GM19239 (cell line): ENCODE measurements around the gene ZBED5.

- RRBS = no CpG with 5 or more reads among the region's 40 CpGs
Observed at GRCh38 chr11:10857661-10858166, at the start of gene ZBED5. ZBED5 (minus strand) TSS chr11:10858053.

DNA sequence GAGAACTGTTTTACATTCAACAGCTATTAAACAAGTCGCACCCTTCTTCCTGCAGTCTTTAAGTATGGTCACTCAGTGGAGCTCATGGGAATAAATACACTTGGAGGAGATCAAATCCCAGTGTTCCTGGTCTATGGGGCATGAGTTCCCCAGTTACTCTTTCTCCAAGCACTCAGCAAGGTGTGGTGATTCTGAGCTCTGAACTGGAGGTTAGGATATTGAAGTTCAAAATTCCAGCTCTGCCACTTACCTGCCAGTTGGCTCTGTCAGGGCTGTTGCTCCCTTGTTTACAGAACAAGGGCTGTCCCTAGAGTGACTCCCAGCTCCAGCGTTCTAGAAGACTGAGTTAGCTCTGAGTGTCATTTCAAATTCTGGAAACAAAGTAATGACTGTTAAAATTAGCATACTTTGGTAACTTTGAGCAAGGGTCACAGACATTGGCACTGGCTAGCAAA lies 69.6 kb upstream of the ZBED5 start:
- RRBS = no CpG with 5 or more reads among the region's 2 CpGs

DNA sequence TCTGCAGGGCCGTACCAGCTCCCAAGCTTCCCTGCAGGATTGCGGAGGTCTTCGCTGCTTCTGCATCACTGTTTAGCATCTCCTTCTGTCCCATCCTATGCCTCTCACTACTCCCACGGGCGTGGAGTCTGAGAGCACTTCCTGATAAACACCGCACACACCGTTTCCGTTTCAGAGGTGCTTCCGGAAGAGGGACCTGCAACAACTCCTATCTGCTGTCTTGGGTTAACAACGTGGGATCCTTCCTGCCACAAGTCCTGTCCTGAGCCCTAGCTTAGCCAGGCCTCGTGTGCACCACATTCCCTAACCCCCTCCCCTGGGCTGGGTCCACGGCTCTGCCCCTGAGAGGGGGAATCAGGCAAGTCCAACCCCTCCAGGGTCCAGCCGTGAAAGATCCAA lies 196.6 kb downstream of the CSNK2A3 start:
- RRBS = no CpG with 5 or more reads among the region's 13 CpGs

DNA sequence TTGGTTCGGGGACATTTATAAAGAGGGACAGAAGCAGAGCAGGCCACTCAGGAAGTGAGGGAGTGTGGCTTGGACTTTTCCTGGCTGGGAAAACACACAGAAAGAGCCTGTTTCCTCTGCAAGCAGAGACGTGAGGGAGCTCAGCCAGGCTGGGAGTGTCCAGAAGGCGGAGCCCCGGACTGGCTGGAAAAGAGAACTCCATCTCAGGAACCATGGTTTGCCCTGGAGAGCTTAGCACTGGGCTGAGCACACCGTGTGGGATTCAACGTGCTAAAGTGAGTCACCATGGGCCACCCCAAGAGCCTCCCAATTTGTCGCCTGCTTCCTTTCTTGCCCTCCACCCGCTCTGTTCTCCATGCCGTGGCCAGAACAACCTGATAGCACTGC lies 51.9 kb downstream of the GALNT18 start:
- RRBS = no CpG with 5 or more reads among the region's 9 CpGs

DNA sequence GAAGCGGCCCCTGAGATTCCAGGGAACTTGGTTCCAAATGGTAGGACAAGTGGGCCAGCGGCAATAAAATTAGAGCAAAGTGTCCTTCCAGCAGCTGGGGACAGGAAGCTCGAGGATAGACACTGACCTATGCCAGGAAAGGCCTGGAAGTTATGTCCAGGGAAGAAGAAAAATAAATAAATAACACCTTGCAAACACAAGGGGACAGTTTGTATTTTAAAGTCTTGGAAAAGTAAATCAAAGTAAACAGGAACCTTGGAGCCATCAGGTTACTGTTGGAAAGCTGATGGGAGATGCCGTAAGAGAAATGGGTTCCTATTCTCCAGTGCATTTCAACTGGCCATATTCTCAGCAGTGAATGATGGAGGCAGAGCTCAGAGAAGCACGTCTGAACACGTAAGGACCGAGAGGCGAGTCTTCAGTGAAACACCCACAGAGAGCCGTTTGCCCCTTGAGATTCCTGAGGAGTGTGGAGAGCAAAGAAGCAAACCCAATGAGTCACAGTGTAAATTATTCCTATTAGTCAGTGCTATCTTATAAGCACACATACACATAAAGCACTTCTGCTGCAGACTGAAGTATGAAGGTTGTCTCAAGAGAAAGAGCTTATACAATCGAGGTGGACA lies 37.6 kb downstream of the GALNT18 start:
- RRBS = no CpG with 5 or more reads among the region's 10 CpGs

- RRBS = no CpG with 5 or more reads among the region's 6 CpGs
Observed at GRCh38 chr11:11611379-11611726, 10.5 kb downstream of the GALNT18 start.

- RRBS = no CpG with 5 or more reads among the region's 3 CpGs
Observed at GRCh38 chr11:11909758-11910597, 68.2 kb downstream of the USP47 start.

DNA sequence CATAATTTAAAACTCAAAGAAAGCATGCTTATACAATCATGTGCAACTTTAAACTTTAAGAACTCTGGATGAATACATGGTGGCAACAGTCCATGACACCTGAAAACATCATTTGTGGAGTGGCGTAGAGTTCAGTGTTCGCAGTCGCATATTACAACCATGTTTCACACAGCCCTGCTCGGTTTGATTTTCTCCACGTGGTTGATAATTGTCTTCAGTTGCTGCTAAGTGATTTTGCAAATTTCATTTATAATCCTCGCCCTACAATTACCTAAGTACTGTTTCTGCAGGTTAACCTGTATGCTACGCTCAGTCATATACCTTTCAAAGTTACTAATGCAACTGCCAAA lies 45.3 kb downstream of the DKK3 start:
- RRBS = no CpG with 5 or more reads among the region's 7 CpGs

DNA sequence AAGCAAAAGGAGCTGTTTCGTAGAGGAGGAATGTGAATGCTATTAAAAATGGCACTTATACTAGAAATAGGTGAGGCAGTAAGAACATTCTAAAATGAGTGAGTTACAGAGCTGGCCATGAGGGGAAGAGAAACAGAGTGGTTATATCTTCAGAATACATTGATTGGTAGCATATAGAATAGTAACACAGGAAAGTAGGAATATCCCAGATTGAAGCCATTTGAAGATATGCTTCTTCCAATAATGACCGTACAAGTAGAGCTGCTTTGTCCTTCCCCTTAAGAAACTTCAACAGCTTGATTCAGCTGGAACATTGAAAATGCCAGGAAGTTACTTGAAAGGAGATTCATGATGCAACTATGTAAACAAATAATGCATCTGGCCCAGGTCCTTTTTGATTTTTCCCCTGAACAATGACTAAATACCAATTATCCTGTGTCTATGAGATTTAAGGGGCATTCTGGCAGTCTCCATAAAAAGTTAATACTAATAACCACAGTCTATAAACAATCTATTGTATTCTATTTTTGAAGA lies 3.0 kb downstream of the DKK3 start:
- RRBS = no CpG with 5 or more reads among the region's 2 CpGs

DNA sequence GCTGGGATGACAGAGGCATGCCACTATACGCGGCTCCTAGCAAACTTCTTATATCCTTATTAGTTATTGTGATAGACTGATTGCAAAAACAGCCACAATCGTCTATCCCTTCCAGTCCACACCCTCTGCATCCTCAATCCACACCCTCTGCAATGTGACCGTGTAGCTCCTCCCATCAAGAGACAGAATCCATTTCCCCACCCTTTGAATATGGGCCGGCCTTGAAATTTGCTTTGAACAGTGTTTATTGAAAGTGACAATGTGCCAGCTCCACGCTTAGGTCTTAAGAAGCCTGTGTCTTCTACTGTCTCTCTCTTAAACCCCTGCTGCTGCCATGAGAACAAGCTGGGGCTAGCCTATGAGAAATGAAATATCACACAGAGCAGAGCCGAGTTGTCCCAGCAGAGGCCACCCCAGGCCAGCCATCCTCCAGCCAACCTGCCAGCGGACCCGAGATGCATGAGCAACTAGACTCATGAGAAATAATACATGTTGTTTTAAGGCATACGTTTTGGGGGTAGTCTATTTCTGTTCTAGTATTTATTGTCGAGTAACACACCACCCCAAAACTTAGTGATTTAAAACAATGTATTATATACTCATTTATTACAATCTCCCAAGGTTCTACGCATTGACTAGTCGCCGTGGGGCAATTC lies 22.3 kb upstream of the MICAL2 start:
- RRBS = no CpG with 5 or more reads among the region's 14 CpGs

DNA sequence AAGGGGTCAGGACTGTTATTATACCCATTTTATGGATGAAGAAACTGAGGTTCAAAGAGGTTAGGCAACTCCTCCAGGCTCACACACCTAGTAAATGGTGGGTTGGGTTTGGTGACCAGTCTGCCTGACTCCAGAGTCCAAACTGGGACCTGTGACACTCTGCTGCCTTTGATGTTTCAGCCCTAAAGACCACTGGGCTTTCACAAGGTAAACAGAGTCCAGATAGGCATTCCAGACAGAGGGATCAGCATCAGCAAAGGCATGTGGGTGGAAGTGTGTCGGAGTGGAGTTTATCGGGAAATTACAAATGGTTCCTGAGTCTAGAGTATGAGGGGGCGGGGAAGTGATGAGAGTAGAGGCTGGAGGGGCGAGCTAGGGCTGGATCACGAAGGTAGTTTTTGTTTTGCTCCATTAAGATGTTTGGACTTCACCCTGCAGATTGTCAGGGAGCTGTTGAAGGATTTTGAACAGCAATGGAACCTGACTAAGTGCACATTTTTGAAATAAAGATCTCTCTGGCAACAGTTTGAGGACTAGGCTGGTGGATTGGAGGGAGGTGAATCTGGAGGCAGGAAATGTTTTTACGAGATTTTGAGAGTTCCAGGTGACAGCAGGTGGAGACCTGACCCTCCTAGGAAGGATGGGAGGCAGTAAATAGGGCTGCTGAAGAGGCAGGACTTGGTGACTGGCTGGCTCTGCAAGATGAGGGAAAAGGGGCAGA lies 38.7 kb downstream of the MICAL2 start:
- RRBS = no CpG with 5 or more reads among the region's 6 CpGs

- RRBS = no CpG with 5 or more reads among the region's 6 CpGs
Observed at GRCh38 chr11:12237618-12238158, 127.3 kb downstream of the MICAL2 start.

DNA sequence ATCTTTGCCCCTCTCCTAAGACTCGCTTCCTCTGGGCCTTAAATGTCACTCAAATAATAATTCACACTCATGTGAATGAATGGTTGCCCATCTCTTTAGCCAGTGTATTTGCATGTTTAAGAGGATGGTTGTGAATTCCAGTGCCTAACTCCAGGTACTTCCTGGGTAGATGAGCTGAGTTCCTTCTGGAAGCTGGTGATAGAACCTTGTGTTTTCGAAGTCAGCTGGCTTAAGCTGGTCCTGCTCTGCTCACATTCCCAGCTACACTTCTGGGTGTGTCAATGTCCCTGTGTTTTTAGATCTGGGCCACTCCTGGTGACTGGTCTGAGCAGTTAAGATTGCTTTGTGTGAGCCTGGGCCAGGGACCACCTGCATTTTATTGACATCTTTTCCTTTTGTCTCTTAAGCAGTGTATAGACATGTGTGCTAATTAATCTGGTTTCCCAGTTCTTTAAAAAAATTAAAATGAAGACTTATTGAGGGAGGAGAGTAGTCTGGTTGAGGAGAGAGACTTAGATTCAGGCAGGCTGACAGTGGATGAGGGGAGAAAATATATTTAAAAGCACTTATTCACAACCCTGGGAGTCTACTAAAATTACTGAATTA lies 10.7 kb downstream of the TEAD1 start:
- RRBS = no CpG with 5 or more reads among the region's 2 CpGs

DNA sequence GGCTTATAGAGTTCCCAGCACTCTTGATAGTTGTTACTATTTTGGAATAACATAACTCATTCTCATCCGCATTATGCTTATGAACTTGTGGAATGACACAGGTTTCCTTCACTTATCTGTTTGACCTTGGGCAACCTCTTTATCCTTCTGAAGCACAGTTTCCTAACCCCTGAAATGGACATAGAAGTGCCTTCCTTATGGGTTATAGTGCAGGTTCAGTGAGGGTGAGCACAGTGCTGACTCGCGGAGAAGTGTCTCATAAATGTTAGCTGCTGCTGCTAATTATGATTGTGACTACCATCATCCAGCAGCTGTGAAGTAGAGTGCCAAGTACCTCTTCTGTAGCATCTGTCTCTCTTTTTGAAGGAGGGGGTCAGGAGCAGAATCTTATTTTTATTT lies 15.1 kb downstream of the TEAD1 start:
- RRBS = no CpG with 5 or more reads among the region's 3 CpGs

DNA sequence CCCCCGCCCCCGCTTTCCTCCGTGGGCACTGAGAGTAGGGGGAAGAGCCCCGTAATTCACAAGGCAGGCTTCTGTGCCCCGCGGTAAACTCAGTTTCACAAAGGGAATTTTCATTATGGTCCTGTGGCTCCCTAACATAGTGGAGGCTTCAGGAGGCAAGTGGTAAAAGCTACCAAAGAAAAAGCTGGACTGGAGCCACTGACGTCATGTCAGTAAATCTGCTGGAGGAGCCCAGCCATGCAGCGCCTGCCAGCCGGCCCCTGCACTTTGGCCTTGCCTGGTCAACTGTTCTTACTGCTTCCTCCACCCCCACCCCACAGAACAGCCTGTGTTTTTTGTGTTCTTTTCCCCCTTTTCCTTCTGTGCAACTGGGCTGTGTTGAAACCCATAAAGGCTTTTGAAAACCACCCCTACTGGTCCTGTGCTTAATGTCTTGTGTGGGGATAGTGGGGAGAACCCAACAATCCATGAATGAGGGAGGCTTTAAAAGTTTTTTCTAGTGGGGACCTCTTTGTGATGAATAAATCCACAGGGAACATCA lies 18.4 kb downstream of the TEAD1 start:
- RRBS = no CpG with 5 or more reads among the region's 9 CpGs

DNA sequence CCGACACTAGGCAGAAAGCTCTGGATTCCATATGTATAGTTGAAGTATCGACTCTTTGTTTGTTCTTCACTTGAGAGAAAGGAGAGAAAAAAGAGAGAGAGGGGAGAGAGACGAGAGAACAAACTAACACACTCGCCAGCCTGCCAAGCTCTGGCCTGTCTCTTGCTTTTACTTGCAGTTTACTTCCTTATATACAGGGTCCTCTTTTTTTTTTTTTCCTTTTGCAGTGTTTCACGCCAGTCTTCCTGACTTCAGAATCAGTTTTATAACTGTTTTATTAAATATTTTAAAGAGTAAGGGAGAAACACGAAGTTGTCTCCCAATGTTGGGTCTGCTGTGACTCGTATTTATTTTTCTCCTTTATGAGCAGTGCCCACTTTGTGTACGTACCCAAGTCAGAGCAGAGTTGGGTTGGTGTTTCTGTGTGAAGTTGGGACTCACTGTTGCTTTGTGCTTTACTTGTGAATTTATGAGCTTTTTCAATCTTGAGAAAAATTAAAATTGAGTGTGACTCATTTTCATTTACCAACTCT lies 20.0 kb downstream of the TEAD1 start:
- RRBS = no CpG with 5 or more reads among the region's 8 CpGs

GRCh38 chr11:12694793-12695370 lies 20.7 kb downstream of the TEAD1 start:
- RRBS = no CpG with 5 or more reads among the region's 5 CpGs

- RRBS = no CpG with 5 or more reads among the region's 9 CpGs
Observed at GRCh38 chr11:12770833-12771765, 96.9 kb downstream of the TEAD1 start.

- RRBS = no CpG with 5 or more reads among the region's 8 CpGs
Observed at GRCh38 chr11:12773876-12774881, 100.0 kb downstream of the TEAD1 start.

DNA sequence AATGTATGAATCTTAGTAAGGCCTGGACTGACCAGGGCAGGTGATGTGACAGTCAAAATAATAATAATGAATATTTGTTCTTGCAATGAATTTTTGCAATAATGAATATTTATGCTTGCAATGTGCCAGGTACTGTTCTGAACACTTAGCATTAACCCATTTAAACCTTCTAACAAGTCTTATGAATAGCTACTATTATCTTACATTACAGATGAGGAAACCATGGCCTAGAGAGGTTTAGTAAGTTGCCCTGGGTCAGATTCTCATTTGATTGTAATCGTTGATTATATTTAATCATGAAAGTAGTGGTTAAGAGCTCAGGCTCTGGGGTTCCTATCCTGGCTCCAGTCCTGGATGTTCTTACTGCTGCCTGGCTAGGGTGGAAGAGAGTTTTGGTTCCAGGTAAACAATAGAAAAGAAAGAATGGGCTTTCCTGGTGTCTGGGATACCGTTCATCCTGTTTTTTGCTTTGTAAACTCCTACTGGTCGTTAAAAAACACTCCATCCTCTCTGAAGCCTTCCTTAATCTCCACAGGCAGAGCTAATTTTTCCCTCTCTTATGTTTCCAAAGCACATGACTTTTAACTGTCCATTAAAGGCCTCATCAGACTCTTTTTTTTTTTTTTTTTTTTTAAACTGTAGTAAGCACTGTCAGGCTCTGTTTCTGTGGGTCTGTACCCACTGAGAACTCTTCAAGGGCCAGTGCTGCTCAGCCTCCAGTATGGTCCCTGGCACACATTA lies 103.9 kb downstream of the TEAD1 start:
- RRBS = no CpG with 5 or more reads among the region's 3 CpGs